SJCRH30 (cell line): ENCODE results near the gene CRIM1.

DNA sequence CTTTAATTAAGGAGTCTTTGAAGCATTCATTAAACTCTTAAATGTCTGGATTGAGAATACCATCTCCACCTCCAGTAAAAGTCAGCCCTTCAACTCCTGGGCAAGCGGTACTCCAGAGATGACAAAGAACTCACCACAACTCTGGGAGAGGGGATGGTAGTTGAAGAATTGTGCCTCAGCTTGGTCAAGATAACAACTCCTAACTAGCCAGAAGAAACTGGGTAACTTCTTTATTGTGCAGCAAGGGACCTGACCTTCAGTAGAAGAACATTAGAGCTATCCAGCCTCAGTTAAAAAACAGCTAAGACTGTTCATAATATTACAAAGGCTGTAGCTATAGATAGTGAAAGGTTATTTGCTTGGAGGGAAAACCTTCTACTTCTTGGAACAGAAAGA is 146.1 kb downstream of the CAPN13 start:
- RAMPAGE, long total RNA, result no peak

DNA sequence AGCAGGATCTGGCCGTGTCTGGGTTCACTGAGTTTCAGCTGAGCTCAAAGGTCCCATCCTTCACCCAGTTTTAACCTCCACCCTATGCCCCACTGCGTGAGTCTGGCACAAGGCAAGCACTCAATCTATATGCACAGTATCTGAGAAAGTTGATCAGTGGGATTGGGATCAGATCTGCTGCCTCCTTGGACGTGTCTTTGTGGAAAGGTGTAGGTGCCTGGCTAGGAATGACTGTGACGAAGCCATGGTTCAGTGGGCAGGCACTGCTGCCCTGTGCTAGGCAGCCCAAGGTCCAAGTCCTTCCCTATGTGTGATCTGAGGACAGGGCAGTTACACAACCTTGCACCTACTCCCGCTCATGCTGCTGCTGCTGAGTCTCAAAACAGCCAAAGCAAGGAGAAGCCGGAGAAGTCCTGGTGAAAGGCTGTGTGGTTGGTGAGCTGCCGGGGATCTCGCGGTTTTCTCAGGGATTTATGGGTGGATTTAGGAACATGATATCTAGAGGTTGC is 54.7 kb downstream of the GALNT14 start:
- RAMPAGE, long total RNA, result no peak

- RAMPAGE, long total RNA, result no peak
These were observed 2.9 kb downstream of the EHD3 start for GRCh38 chr2:31236948-31237179.

DNA sequence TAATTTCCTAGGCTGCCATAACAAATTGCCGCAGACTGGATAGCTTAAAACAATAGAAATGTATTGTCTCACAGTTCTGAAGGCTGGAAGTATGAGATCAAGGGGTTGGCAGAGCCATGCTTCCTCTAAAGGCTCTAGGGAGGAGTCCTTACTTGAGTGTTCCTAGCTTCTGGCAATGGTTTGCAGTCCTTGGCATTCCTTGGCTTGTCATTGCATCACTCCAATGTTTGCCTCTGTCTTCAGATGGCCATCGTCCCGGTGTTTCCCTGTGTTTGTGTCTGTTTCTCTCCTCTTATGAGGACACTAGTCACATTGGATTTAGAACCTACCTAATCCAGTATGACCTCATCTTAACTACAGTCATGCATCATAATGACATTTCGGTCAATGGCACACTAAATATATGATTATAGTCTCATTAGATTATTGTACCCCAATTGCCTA is 22.4 kb downstream of the SRD5A2 start:
- RAMPAGE, long total RNA, result no peak

GRCh38 chr2:31561691-31562330 is 18.9 kb downstream of the SRD5A2 start:
- RAMPAGE, long total RNA, result no peak

DNA sequence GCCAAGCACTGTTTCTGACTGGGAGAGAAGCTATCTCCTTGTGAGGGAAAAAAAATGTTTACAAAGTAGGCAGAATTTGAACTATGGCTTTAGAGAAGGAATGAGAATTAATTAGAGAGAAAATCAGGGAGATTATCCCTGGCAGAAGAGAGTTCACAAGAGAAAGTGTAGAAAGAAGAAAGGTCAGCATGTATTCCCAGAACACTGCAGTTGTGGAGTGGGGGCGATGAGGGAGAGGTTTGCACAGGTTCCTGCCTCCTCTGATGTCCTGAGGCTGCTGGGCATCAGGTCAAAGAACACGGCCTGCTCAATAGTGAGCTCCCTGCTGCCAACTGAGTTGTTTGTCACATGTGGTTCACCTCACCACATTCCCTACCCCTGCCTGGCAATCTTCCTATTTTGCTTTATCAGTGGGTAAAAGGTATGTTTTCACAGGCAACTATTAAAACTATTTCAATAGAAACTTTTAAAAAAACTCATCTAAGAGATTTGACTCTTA is 123.8 kb upstream of the SRD5A2 start:
- RAMPAGE, long total RNA, result no peak

- RAMPAGE, long total RNA, result no peak
These were observed 206.6 kb downstream of the MEMO1 start for GRCh38 chr2:31804303-31804610.

- RAMPAGE, long total RNA, result no peak
These were observed 81.7 kb downstream of the MEMO1 start for GRCh38 chr2:31928783-31929906.

- RAMPAGE, long total RNA, result no peak
These were observed 69.6 kb downstream of the MEMO1 start for GRCh38 chr2:31941007-31941872.

GRCh38 chr2:32197616-32198040 is 32.0 kb downstream of the SLC30A6 start:
- RAMPAGE, long total RNA, result no peak

- RAMPAGE, long total RNA, result no peak
These were observed 35.6 kb downstream of the SLC30A6 start for GRCh38 chr2:32201166-32201753.

- RAMPAGE, long total RNA, result no peak
These were observed 28.7 kb downstream of the YIPF4 start for GRCh38 chr2:32306283-32307018.

DNA sequence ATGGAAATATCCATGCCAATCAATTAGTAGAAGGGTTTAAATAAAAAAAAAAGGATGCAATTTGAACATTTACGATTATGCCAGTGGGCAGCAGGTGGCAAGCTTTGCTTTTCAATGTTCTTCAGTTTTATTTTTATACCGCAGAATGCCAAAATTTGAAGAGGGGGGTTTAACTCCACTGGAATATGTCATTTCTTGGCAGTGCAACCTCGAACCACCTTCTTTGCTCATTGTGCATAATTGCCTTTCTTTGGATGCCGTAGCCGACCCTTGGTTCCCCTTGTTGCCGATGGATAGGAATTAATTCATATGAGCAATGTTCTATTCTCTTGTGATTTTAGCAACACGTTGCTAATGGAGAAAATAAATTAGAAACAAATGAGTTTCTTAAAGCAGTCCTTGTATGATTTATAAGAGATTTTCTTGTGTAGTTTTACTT is 88.1 kb downstream of the LTBP1 start:
- RAMPAGE, long total RNA, result no peak

DNA sequence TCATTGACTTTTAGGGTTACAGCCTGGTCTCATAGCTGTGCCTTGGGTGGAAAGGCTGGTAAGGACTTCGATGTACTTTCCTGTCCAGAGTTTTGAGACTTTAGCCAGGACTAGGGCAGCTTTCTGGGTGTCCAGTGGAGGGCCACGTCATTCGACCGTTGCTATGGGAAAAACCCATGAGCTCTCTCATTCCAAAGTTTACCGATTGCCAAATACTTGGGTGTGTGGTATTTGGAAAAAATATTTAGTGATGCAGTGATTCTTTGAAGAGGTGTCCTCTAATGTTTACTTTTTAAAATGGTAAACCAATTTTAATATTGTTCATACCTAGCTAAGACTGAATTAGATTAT is 105.3 kb downstream of the LTBP1 start:
- RAMPAGE, long total RNA, result no peak

GRCh38 chr2:33727675-33728340 is 128.7 kb upstream of the FAM98A start:
- RAMPAGE, long total RNA, result no peak

DNA sequence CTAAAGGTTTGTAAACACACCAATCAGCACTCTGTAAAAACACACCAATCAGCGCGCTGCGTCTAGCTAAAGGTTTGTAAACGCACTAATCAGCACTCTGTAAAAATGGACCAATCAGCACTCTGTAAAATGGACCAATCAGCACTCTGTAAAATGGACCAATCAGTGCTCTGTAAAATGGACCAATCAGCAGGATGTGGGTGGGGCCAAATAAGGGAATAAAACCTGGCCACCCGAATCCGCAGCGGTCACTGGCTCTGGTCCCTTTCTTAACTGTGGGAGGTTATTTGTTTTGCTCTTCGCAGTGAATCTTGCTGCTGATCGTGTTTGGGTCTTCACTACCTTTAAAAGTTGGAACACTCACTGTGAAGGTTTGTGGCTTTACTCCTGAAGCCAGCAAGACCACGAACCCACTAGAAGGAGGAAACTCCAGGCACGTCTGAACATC is 198.5 kb upstream of the FAM98A start:
- RAMPAGE, long total RNA, result no peak

- RAMPAGE, long total RNA, result no peak
These were observed at the start of gene CRIM1 for GRCh38 chr2:36355653-36356662. Gene CRIM1, plus strand, starts transcription at chr2:36355778.

- RAMPAGE, long total RNA, result no peak
These were observed 99.9 kb downstream of the CRIM1 start for GRCh38 chr2:36455184-36456166.

DNA sequence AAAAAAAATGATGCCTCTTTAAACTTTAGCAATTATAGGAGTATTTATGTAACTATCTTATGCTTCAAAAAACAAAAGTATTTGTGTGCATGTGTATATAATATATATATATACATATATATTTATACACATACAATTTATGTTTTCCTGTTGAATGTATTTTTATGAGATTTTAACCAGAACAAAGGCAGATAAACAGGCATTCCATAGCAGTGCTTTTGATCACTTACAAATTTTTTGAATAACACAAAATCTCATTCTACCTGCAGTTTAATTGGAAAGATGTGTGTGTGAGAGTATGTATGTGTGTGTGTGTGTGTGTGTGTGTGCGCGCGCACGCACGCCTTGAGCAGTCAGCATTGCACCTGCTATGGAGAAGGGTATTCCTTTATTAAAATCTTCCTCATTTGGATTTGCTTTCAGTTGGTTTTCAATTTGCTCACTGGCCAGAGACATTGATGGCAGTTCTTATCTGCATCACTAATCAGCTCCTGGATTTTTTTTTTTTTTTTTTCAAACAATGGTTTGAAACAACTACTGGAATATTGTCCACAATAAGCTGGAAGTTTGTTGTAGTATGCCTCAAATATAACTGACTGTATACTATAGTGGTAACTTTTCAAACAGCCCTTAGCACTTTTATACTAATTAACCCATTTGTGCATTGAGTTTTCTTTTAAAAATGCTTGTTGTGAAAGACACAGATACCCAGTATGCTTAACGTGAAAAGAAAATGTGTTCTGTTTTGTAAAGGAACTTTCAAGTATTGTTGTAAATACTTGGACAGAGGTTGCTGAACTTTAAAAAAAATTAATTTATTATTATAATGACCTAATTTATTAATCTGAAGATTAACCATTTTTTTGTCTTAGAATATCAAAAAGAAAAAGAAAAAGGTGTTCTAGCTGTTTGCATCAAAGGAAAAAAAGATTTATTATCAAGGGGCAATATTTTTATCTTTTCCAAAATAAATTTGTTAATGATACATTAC is 47.9 kb downstream of the FEZ2 start:
- RAMPAGE, long total RNA, result no peak

DNA sequence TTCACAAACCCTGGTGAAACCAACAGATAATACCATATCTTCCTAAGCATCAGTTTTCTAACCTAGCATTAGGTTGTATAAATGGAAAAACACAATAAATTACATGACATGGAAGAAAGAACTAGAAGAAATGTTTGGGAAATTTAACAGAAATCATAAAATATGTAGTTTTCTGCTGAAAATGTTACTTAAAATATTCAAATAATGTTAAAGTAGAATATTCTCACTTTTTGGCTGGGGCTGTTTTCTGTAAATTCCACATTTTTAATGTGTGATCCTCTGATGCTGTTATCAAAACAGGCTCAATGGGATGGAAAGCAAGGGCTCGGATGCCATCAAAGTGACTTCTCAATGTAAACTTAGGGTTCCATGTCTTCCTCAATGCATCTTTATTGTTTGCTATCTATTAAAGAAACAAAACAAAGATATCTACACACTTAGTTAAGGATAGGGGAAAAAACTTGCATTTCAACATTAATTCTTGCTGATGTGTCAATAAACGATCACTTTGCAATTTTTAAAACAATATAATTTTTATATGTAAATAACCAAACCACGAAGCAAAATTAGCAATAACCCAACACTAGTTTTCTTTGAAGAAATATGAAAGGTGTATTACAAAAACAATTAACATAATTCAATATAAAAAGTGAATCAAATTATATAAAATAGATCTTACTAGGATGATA is 96.9 kb downstream of the STRN start:
- RAMPAGE, long total RNA, result no peak